ENCODE data around the genes CLDN7 and GPS2.

GRCh38 chr17:7176651-7177130 lies 2.5 kb downstream of the ASGR1 start:
- PRO-cap: no peak

DNA sequence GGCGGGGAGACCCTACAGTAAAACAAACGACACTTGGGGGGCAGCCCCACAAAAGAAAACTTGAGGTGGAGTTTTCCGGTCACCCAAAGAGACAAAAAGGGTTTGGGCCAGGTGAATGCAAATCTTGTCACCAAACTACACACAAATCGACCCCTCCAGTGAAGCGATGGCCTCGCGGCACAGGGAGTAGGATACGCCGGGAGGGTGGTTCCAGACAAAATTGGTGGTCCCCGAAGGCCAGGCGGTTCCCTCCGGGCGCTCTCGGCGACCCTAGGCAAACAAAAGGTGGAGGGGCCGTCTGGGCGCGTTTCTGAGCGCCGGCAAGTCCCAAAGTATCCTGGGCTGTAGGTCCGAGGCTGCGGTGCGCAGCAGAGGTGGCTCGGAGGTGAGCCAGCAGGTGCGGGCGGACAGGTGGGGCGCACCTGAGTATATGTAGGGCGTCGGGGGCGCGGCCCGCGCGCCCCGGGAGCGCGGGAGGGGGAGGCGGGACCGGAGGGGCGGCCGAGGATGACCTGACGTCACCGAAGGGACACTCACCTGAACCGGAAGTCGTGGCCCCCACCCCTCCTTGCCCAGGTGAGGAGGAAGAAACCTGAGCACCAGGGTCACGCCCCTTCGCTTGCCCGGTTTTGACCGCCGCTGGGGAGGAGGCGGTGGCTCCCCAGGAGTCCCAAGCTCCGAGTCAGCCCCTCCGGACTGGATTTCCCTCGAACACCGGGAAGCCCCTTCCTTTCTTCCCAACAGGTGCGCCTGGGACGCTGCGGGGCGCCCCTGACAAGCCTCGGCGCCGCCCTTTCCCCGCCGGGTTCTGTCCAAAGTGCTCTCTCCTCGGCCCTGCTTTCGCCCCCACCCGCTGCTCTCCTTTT lies at the start of gene CLDN7:
CLDN7 (minus strand) TSS at position 405 of the 866 bp plus-strand sequence.
- PRO-cap: bidirectional peak, plus-strand start at position 667 of the sequence, minus-strand start at position 405 of the sequence

GRCh38 chr17:7280417-7280696 lies 1.2 kb upstream of the SLC2A4 start:
- PRO-cap: bidirectional peak, plus-strand start at chr17:7280771, minus-strand start at chr17:7280591

- PRO-cap: bidirectional peak, plus-strand start at chr17:7308971, minus-strand start at chr17:7308876; bidirectional peak, plus-strand start at chr17:7309236, minus-strand start at chr17:7309114
Measured at GRCh38 chr17:7308512-7309355, 1.3 kb downstream of the EIF5A start.

GRCh38 chr17:7314741-7315756 lies at the start of gene GPS2:
Gene GPS2 (minus strand): TSS chr17:7315360.
- PRO-cap: bidirectional peak, plus-strand start at chr17:7315140, minus-strand start at chr17:7315096; bidirectional peak, plus-strand start at chr17:7315435, minus-strand start at chr17:7315319

DNA sequence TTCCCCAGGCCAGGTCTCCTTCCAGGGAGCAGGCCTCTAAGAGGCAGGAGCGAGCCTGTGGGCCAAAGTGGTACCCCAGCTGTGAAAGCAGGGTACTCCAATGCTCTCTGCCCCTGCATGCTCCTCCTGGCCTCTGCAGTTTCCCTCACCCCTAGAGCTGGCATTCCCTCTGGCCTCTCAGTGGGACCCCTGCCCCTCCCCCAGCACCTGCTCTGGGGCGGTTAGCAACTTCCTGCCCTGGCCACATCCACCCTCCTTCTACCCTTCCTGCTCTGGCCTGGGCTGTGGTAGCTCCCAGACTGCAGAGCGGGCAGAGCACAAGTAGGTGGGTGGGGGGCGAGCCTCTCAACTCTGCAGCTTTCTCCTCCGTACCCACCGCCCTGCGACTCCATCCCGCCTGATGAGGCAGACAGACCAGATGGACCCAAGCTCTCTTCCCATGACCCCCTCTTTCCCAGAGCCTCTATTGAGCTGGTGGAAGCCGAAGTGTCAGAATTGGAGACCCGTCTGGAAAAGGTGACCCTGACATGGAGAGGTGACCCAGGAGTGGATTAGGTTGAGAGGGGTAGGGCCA lies 612 bp downstream of the ACAP1 start:
- PRO-cap: bidirectional peak, plus-strand start at position 297 of the sequence, minus-strand start at position 135 of the sequence

GRCh38 chr17:7343247-7343621 lies 6.9 kb downstream of the ACAP1 start:
- PRO-cap: no peak

GRCh38 chr17:7356205-7356671 lies 1.3 kb downstream of the TMEM95 start:
- PRO-cap: bidirectional peak, plus-strand start at chr17:7356365, minus-strand start at chr17:7356293

GRCh38 chr17:7440686-7441372 lies 1.5 kb downstream of the FGF11 start:
- PRO-cap: bidirectional peak, plus-strand start at chr17:7440808, minus-strand start at chr17:7440485; bidirectional peak, plus-strand start at chr17:7441036, minus-strand start at chr17:7441043

DNA sequence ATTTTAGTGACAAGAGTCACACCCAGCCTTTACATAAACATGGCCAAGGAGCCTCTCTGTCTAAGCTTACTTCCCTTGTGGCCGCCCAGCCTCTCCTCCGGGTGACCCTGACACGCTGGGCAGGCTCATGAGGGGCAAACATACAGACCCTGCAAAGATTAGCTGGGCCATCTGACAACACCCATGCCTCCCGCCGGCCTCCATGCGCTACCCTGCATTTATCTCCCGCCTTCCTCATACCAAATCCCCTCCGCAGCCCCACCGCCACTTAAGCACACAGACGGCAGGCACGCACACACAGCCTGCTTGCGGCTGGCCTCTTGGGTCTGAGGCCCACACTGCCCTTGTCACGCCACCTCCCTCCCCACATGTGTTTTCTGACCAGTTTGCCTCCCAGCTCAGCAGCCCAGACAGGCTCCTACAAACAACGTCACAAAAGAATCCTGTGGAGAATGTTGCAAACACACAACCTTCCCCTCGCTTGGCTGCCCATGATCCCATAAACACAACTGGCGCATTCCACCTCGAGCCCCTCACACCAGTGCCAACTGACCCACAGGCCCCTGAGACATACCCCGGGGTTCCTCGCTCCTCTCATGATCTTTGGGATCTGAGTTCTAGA lies 1.5 kb downstream of the ZBTB4 start:
- PRO-cap: no peak

DNA sequence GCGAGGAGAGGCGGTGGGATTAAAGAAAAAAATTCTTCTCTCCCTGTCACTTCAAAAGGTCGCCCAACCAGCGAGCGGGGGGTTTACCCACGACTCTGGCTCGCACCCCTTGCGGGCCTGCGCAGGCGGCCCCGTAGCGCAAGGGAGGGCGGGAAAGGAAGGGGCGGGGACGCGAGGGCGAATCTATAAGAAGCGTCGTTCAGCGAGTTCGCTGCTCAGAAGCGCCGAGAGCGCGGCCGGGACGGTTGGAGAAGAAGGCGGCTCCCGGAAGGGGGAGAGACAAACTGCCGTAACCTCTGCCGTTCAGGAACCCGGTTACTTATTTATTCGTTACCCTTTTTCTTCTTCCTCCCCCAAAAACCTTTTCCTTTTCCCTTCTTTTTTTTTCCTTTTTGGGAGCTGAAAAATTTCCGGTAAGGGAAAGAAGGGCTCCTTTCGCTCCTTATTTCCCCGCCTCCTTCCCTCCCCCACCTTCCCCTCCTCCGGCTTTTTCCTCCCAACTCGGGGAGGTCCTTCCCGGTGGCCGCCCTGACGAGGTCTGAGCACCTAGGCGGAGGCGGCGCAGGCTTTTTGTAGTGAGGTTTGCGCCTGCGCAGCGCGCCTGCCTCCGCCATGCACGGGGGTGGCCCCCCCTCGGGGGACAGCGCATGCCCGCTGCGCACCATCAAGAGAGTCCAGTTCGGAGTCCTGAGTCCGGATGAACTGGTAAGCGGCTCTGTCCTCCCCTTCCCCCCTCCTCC lies 3.1 kb downstream of the SLC35G6 start:
- PRO-cap: bidirectional peak, plus-strand start at position 214 of the sequence, minus-strand start at position 97 of the sequence; bidirectional peak, plus-strand start at position 677 of the sequence, minus-strand start at position 540 of the sequence

DNA sequence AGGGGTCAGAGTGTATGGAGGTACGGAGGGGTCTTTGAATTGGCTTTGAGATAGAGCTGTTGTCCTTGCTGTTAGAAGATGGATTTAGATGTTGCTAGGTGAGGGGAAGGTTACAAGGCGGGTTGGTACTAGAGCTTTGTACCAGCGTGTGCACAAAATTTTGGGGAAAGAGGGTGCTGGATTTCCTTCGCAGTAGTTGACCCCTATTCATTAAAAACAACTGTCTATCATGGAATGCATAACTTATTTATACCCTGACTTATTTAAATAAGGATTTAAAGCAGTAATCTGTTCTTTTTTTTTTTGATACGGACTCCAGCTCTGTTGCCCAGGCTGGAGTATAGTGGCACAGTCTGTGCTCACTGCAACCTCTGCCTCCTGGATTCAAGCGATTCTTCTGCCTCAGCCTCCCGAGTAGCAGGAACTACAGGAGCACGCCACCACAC lies 9.7 kb downstream of the SLC35G6 start:
- PRO-cap: no peak

- PRO-cap: no peak
Measured at GRCh38 chr17:7508682-7509299, 27.5 kb downstream of the SLC35G6 start.

DNA sequence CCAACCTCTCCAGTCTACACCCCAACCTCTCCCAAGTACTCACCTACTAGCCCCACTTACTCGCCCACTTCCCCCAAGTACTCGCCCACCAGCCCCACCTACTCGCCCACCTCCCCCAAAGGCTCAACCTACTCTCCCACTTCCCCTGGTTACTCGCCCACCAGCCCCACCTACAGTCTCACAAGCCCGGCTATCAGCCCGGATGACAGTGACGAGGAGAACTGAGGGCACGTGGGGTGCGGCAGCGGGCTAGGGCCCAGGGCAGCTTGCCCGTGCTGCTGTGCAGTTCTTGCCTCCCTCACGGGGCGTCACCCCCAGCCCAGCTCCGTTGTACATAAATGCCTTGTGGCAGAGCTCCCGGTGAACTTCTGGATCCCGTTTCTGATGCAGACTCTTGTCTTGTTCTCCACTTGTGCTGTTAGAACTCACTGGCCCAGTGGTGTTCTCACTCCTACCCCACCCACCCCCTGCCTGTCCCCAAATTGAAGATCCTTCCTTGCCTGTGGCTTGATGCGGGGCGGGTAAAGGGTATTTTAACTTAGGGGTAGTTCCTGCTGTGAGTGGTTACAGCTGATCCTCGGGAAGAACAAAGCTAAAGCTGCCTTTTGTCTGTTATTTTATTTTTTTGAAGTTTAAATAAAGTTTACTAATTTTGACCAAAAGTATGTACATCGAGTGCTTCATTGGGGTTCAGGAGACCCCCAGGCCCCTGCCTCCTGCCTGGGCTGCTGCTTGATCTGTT lies 32.9 kb downstream of the SLC35G6 start:
- PRO-cap: no peak

GRCh38 chr17:7515709-7516654 lies 32.9 kb upstream of the TNFSF12 start:
- PRO-cap: no peak

GRCh38 chr17:7565116-7565344 lies 3.3 kb downstream of the SENP3 start:
- PRO-cap: no peak

GRCh38 chr17:7581089-7581649 lies 1.7 kb downstream of the CD68 start:
- PRO-cap: no peak

DNA sequence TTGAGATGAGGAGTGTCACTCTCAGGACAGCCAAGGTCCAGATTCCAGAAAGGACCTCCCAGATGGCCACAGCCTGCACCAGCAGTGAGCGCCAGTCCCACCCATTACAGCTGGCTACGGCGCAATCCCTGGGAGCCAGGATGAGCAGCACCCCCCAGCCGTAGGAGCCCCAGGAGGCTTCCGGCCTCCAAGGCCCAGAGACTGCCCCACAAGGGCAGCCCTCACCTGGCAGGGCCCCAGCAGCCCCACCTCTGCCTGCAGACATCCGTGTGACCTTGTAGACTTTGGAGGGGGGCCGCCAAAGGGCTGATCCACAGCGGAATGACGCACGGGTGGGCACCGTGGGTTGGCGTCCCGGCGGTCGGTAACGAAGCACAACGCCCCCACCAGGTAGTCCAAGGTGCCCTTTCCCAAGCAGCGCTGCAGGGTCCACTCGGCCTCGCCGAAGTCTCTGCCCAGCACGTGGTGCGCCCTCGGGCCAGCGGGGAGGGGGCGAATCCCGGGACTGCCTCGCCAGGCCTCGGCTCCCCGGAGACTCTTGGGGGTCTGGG lies 926 bp upstream of the MPDU1 start:
- PRO-cap: bidirectional peak, plus-strand start at position 393 of the sequence, minus-strand start at position 271 of the sequence

- PRO-cap: no peak
Measured at GRCh38 chr17:7587321-7588477, 2.2 kb downstream of the SOX15 start.

DNA sequence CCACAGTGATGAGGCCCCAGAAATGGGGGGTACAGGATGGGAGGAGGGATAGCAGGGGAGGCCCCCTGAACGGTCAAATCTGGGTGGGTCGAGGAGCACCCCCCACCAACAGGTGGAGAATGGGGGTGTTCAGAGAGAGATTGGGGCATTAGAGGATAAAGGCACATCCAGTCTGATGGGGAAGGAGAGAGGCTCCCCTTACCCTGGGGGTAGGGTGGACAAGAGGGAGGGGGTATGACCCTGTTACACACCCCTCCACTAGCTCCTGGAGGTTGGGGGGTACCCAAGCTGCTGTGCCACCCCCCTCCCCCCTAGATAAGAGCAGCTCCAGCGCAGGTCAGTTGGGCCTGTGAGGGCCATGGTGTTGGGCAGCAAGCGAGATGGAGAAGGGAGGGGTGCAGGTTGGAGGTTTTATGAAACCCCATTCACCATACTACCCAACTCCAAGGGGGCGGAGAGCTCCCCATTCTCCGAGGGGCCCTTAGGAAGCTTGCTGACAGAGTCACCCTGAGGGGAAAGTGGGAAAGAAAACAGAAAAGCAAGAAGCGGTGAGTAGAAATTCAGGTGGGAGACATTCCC lies 1.6 kb upstream of the SOX15 start:
- PRO-cap: no peak

Measured in H9 (cell line).